Colon Carcinoma Metastatic in the Lung (tissue), 2 donors: ENCODE results near the genes PRSS22 and ZNF213.

GRCh38 chr16:2857278-2858464 lies at the start of gene PRSS22:
Gene PRSS22, minus strand, starts transcription at chr16:2858170.
- PRO-cap, 2 experiments, result peak in 2 of 2 experiments; most common plus-strand start chr16:2858273 (in 2); most common minus-strand start chr16:2858170 (in 2)

- PRO-cap, 2 experiments, result no peak in any of the 2 experiments
Measured at GRCh38 chr16:2860844-2861700, 3.1 kb upstream of the PRSS22 start.

- PRO-cap, 2 experiments, result no peak in any of the 2 experiments
Measured at GRCh38 chr16:2981284-2981911, 1.2 kb upstream of the PKMYT1 start.

GRCh38 chr16:2985746-2986547 lies 5.7 kb upstream of the PKMYT1 start:
- PRO-cap, 2 experiments, result no peak in any of the 2 experiments

GRCh38 chr16:2990945-2991298 lies 10.7 kb upstream of the PKMYT1 start:
- PRO-cap, 2 experiments, result peak in 1 of 2 experiments; most common plus-strand start chr16:2991164 (in 1); most common minus-strand start chr16:2991023 (in 1)

- PRO-cap, 2 experiments, result peak in 1 of 2 experiments; most common minus-strand start chr16:3008382 (in 1)
Measured at GRCh38 chr16:3008042-3008484, 4.7 kb upstream of the CLDN9 start.

DNA sequence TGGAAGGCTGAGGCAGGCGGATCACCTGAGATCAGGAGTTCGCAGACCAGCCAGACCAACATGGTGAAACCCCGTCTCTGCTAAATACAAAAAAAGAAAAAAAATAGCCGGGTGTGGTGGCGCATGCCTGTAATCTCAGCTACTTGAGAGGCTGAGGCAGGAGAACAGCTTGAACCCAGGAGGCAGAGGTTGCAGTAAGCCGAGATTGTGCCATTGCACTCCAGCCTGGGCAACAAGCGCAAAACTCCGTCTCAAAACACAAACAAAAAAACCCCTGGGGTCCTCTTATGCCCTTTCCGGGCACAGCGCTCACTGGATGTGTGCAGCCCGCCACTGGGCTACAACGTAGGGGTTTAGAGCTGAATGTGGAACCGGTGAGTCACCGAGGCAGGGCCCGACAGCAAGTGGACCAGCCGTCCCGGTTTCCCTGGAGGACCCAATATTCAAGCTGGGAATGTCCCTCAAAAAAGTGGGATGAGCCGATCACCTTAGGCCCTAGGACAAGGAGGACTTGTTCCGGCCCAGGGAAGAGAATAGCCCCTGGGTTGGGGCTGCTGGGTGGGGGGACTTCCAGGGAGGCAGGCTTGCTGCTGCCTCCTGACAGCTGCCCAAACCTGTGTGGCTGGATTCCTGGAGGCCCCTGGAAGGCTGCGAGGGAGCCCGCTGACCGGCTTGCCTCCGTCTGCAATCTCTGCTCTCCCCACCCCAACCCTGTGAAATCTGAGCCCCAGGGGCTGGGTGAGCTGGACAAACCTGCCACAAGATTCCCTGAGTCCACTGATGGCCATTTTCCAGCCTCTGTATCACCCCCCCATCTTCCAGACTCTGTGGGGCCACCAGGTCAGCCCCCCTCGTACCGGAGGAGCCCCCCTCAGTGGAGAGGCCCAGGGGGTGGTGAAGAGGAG lies 3.1 kb upstream of the CLDN9 start:
- PRO-cap, 2 experiments, result no peak in any of the 2 experiments

DNA sequence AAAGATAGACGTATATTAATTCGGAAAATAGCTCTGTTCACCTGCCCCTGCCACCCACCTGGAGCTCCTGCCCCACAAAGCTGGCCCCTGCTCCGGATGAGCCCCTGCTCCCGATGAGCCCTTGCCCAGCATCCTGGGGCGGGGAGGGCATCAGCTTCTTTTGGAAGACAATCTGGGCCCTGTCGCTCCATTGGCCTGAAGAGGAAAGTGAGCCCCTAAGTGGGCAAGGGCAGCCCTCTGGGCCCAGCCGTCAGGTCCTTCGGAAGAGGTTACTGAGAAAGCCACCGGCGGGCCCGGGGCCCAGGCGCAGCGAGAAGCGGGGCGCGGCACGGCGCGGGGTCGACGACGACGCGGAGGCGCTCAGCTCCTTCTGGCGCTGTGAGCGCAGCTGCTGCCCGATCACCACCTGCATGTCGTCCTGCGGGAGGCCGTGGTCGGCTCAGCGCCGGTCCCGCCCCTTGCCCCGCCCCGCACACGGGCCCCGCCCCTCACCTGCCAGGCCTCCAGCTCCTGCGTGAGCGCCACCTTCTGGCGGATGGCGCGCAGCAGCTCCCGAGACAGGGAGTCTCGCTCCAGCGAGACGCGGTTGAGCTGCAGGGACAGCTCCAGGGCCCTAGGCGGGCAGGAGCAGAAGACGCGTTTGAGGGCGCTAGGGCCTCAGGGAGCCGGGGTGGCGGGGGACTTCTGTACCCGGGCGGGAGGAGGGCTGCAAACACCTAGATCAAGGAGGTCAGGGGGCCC lies 4.2 kb downstream of the THOC6 start:
- PRO-cap, 2 experiments, result peak in 2 of 2 experiments; most common minus-strand start position 408 of the sequence (in 2)

GRCh38 chr16:3134953-3135582 lies at the start of gene ZNF213:
Gene ZNF213, plus strand, starts transcription at chr16:3135029.
- PRO-cap, 2 experiments, result peak in 2 of 2 experiments; most common plus-strand start chr16:3135029 (in 2)

GRCh38 chr16:3143103-3144472 lies 8.8 kb downstream of the ZNF213 start:
- PRO-cap, 2 experiments, result no peak in any of the 2 experiments

DNA sequence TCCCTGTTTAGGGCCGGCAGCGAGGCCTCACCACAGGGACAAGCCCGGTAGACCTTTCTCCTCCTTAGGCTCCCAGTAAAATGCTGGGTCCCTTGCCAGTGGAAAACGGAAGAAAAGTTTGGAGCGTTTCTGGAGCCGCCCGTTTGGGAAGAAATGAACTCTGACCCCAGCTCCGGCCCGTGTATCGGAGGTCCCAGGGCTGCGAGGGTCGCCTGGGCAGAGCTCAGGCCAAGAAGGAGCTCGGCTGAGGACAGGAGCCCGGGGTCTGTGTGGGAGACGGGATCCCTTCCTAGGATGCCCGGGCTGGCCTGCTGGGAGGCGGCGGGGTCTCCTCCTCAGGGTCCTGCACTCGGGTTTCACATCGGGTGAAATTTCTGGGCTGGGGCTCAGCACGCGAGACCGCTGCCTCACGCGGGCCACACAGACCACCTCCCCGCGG lies 23.3 kb downstream of the ZNF213 start:
- PRO-cap, 2 experiments, result no peak in any of the 2 experiments

DNA sequence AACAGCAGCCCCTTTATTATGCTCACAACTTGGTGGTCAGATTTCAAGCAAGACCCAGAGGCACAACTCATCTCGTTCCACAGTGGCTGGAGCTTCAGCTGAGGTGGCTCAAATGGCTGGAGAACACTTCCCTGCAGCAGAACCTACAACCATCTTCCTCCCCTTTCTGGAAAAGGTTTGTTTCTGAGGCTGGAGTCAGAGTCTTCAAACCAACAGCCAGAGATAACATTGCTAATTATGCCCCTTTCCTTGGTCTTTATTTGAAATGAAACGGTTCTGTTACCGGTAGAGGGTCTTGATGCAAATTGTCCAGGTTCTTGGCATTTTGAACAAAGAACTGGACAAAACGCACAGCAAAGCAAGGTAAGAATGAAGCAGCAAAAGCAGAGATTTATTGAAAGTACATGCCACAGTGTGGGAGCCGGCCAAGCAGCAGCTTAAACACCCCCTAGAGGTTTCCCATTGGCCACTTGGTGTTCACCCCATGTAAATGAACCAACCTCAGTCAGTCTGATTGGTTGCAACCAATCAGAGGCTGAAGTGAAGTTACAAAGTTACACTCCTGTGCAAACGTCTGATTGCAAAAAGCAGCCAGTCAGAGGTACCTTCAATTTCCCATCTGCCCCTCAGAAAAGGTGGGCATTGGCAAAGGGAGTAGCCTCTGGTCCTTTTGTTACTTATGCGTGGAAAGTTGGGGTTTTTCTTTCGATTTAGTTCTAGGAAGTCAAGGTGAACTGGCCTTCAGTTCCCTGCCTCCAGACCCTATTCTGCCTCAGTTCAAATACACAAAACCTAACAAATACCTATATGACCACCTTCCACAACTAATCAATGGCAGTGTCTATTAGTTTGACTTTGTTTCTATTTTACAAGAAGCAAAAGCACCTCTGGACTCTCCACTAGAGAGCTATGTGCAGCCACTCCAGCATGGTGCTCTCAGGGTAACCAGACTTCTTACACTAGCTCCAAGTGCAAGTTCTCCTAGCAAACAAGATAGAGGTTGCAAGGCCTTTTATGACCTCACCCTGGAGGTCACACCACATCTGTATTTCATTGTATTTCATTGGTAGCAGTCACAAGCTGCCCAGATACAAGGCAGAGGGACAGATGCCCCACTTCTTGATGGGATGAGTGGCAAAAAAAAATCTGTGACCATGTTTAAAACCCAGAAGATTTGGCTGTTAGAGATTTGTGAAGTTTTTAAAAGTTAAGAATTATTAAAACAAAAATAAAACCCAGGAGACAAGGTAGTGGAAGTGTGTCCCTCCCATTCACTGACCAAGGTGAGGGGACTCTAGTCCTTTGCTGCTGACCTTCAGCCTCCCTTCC lies 8.6 kb upstream of the ZNF263 start:
- PRO-cap, 2 experiments, result peak in 1 of 2 experiments; most common plus-strand start position 569 of the sequence (in 1)

DNA sequence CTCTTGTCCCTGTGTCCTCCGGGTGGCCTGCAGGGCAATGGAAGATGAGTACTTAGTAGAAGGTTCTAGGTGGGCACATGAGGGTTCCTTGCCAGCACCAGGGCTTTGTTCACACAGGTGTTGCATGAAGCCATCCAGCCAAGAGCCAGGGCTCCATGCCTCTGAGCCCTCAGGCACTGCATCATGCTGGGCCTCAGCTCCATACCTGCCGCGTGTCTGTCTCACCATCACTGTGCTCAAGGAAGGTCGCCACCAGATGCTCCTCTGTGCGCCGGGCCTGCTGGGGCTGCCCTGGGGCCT lies 25.6 kb downstream of the C16orf90 start:
- PRO-cap, 2 experiments, result no peak in any of the 2 experiments

DNA sequence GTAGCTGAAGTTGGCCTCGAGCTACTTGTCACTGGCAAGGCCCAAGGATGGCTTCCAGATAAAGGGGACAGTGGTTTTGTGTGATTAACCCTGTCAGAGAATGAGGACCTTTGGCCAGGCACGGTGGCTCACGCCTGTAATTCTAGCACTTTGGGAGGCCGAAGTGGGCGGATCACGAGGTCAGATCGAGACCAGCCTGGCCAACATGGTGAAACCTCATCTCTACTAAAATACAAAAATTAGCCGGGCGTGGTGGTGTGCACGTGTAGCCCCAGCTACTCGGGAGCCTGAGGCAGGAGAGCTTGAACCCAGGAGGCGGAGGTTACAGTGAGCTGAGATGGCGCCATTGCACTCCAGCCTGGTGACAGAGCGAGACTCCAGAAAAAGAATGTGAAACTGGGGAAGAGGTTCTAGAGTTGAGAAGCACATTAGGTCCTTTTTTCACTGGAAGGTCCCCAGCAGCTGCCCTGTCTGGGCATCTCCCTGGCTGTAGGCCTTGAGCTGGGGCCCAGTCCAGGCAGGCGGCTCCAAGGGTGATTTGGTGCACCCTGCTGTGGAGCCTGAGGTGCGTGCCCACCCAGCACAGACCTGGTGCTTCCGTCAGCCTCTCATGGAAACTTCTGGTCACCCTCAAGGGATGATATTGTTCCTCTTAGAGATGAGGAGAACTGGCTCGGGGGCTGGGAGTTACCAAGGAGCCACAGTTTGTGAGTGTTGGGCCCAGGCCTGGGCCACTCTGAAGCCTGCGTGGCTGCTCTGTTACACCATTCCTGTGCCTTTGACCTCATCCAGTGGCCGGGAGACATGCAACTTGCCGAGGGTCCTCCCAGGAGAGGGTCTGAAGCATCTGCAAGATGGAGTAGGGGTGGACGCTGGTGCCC lies 8.0 kb downstream of the C16orf90 start:
- PRO-cap, 2 experiments, result no peak in any of the 2 experiments

DNA sequence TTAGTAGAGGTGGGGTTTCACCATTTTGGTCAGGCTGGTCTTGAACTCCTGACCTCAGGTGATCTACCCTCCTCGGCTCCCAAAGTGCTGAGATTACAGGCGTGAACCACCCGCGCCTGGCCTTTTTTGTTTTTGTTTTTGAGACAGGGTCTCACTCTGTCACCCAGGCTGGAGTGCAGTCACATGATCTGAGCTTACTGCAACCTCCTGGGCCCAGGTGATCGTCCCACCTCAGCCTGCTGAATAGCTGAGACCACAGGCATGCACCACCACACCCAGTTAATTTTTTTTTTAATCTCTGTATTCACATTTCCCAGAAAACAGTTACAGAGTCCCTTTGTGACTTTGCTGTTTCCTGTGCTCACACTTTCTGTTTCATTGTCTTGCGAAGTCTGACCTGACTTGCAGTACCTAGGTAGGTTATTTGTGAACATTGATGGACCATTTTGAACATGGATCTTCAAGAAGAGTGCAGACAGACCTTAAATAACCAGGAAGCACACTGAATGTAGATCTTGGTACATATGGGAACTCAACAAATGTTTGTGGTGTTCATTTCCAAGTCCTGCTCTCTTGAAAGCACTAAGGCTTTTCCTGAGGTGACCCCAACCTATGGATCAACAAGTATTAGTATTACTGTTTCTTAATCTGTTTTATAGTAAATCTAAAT lies 2.8 kb downstream of the CLUAP1 start:
- PRO-cap, 2 experiments, result no peak in any of the 2 experiments

DNA sequence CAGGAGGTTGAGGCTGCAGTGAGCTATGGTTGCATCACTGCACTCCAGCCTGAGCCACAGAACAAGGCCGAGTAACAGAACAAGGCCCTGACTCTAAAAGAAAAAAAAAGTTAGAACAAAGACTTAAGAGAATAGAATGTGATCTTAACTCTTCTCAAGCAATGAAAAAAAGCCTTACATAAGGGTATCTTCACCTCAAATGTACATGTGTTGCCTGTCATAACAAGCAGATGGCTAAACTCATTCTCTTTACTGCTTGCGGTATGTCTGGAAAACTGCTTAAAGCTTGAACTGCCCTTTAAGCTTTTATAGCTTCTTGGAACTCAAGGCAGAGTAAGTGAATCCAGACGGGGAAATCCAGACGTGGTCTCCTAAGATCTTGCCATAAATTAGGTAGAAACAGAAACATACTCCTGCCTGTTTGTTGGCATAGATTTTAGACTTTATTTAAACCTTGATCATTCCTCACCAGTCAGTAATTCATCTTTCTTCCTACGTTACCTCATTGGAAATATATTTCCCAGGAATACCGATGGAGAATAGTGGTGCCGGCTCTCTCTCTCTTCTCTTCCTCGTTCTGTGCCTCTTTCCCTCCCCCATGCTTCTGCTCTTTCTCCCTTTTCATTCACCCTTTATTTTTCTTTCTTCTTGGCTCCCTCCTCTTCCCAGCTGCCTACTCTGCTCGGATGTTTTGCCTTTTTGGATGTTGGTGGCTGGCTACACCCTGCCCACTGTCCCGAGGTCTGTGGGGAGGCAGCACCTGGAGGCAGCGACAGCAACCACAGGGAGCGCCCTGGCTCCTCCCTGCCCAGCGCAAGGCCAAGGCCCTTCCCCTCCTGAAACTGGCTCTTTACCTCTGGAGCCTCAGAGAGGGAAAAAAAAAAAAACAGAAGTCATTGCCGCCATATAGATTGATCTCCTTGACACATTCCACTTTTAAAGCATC lies 19.8 kb downstream of the CLUAP1 start:
- PRO-cap, 2 experiments, result no peak in any of the 2 experiments

- PRO-cap, 2 experiments, result no peak in any of the 2 experiments
Measured at GRCh38 chr16:3662554-3663786, 8.5 kb downstream of the DNASE1 start.

- PRO-cap, 2 experiments, result no peak in any of the 2 experiments
Measured at GRCh38 chr16:3675539-3676038, 21.1 kb downstream of the DNASE1 start.

- PRO-cap, 2 experiments, result no peak in any of the 2 experiments
Measured at GRCh38 chr16:3690293-3691650, 26.6 kb downstream of the TRAP1 start.

DNA sequence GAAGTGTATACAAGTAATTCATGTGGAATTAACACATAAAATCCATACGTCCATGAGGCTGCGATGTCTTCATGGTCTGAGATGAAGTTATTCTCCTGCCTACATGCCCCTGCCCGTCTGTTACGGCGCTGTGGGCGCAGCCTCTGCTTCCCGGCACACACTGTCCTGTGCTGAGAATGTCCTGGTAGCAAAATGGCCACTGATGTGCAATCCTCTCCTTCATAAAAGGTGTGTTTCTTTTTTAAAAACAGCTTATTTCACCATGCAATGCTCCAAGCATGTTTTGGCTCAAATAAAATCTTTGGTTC lies 5.6 kb upstream of the TRAP1 start:
- PRO-cap, 2 experiments, result no peak in any of the 2 experiments